Measurements from ENCODE around the genes CCDC82, TRPC6 and TMEM123.

DNA sequence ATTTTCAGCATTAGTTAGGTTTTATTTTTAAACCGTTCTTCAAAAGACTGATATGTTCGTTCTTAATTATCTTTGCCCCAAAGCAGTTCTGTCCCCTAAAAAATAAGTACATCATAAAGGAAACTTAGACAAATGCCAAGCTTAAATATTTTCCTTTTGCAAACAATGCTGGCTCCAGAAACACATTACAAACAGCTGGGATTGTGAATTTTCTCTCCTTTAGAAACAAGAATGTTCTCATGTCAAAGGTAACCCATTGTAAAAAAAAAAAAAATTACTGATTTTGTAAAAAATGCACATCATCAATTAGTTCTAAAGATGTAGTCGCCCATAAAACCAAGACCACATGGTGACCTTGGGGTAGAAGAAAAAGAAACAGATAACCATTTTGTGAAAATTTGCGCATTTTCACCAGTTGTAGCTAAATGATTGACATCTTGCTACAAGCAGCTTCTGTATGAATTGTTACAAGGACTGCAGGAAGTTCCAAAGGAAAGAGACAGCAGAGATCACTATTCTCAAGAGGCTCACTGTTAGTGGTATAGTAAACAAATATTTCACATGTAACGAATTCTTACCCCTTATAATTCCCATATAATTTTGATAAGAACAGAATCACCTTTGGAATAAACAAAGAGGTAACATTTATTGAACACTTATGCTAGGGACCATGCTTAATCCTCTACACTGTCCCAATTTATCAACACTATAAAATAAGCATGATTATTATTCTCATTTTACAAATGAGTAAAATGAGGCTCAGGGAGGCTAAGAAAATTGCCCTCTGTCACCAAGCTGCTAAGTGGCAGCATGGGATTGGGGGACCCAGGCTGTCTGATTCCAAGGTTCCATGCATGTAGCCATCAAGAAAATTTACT lies 48.7 kb downstream of the MAML2 start:
- RRBS = no CpG with 5 or more reads among the region's 5 CpGs

DNA sequence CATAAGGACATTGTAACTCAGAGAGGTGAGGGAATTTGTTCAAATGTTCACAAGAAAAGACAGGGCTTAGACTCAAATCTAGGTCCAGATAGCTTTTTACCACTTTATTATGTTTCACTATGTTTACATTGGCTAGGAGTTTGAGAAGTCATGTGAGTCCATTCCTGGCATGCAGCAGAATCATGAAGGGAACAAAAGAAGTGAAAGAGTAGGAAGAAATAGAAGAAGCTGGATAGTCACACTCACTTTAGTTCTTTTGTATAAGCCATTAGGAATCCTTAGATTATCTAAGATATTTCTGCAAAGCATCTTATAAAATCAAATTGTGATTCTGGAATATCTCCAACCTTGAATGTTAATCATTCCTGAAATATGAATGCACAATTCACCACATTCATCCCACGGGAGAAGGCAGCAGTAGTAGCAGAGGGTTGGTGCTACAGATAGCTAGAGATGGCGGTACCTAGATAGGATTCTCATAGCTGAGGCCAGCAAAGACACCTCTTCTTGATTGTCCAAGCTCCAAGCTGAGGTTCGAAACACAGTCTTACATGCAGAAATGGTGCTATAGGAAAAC lies 31.8 kb downstream of the MAML2 start:
- RRBS = no CpG with 5 or more reads among the region's 3 CpGs

DNA sequence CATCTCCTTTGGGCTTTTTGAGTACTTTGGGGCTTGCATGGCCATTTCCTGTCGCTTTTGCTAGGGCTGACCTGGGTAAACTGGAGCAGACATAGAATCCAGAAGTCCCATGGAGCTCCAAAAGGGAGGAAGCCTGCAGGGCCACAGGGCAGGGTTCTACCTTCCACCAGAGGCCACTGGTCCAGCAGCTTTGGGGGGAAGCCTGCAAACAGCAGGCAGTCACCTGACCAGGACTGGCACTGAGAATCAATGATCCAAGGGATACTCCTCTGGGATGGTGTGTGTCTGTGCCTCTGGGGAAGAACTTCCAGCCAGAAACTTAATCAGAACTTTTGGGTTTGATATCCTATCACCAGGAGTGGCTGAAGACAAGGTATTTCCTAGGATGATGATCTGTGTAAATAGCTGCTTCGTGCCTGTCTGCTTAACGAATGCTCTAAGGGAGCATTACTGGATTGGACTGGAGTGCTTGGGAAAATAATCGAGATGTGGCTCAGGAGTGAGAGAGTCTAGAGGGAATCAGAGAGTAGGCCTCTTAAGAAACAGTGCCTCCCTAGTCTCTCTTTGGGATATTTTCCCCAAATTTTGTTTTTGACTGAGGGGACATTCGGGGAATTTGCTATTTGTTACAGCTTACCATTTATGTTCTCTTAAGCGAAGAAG lies 2.6 kb downstream of the MAML2 start:
- RRBS = no CpG with 5 or more reads among the region's 6 CpGs

GRCh38 chr11:96384601-96385078 lies 5.1 kb downstream of the CCDC82 start:
- RRBS = no CpG with 5 or more reads among the region's 4 CpGs

GRCh38 chr11:96389028-96390136 lies at the start of gene CCDC82:
CCDC82 (minus strand) TSS chr11:96389912.
- RRBS = 2% methylated on average over 23 of the region's 64 CpGs

- RRBS = 4% methylated on average over 4 of the region's 30 CpGs
Measured at GRCh38 chr11:96390137-96391199, 655 bp downstream of the JRKL start.

GRCh38 chr11:96391532-96392486 lies 2.0 kb downstream of the JRKL start:
- RRBS = no CpG with 5 or more reads among the region's 5 CpGs

GRCh38 chr11:97474293-97474524 lies 1084.4 kb downstream of the JRKL start:
- RRBS = no CpG with 5 or more reads among the region's 3 CpGs

DNA sequence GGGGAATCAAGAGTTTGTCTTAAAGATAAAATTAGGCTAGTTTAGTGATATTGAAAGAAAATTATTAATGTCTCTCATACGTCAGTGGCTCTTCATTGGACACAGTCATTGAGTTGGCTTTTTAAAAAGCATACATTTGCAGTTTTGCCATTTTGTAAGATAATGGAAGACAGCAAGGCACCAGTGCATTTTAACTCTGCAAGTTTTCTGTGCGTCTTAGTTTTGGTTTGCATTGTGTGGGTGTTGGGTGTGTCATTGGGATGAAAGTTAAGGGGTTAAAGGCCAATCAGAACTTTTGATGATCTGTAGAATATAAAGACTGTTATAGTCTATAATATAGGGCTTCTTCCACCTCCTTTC lies 1.1 kb downstream of the ARHGAP42 start:
- RRBS = no CpG with 5 or more reads among the region's 2 CpGs

GRCh38 chr11:100727351-100727778 lies 40.3 kb downstream of the ARHGAP42 start:
- RRBS = no CpG with 5 or more reads among the region's 8 CpGs

DNA sequence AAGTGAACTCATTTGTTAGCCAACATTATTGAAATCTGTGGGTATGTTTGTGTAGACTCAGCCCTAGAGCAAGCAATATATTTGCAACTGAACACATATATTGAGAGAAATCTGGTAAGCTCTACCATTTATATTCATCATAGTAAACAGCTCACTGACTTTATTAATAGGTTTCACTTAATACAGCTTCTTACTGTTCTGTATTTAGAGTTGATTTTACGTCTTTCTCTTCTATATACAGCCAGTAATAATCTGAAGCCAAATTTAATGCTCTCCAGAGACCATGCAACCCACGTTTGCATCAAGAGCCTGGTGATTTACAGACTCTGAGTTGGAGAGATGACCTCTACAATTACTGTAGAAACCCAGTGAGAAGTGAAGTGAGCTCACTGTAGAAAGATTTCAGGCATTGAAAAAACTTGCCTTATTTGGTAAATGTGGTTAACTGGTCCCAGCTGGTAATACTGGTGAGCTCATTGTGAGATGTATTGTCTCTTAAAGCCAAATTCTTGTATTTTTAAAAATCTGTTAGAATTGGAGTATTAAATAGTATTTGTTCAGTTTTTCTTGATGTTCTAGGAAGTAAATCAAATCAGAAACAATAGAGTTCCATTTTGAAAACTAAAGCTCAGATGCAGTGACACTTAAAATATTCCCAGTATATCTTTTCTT lies 189.7 kb downstream of the ARHGAP42 start:
- RRBS = no CpG with 5 or more reads among the region's 2 CpGs

- RRBS = no CpG with 5 or more reads among the region's 7 CpGs
Measured at GRCh38 chr11:101033842-101034645, 95.6 kb downstream of the PGR start.

DNA sequence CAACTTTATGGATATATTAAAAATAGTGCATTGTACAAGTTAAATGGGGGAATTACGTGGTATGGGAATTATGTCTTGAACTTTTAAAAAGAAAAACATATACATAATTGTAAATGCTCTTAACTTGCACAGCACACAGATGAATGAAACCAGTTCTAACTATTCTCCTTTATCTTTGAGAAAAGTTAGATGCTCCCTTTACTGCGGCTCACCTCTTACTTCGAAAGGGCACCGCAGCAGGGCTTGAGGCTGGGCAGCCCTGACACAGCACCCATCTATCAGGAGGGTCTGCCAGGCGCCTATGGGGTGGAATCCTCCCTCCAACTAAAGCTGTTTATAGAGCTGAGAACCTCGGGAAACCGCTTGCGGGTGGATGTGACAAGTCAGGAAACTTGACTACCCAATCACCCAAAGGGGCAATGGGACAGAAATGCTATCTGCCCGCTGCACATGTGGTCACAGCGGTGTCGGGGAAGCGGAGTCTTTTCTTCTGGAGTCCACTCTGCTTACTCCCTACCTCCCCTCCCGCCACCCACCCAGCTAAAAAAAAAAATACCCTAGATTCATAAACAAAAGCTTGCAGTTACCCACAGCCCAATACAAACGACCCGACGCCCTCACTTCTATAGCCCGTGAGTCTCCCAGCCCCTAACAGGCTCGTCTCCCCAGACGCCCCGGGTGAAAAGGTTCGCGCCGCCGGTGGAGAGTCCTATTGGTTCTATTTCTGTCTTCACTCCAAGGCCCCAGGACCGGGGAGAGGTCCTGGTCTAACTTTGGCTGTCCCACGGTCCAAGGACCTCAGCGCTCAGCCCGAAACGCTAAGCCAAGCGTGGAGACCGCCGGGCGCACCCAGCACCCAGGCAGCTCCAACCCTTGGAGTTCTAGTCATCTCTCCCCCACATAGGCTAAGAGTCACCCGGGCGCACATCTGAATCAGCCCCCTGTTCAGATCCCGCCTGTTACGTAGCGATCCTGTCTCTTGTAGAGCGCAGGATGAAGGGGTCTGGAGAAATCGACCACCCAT lies 1.5 kb downstream of the TRPC6 start:
- RRBS = 18% methylated on average over 8 of the region's 40 CpGs

GRCh38 chr11:101583697-101584376 lies at the start of gene TRPC6:
TRPC6 (minus strand) TSS chr11:101584007.
- RRBS = 6% methylated on average over 6 of the region's 26 CpGs

DNA sequence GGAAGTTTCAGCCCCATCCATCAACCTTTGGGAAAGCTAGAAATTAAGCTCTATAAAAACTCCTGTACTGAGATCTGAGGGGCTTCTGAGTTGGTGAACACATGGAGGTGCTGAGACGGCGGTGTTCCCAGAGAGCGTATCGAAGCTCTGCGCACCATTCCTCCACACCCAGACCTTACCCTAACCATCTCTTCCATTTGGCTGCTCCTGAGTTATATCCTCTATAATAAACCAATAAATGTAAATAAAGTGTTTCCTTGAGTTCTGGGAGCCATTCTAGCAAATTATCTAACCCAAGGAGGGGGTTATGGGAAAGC lies 41.4 kb downstream of the TMEM123 start:
- RRBS = no CpG with 5 or more reads among the region's 5 CpGs

- RRBS = no CpG with 5 or more reads among the region's 81 CpGs
Measured at GRCh38 chr11:102452469-102453249, at the start of gene TMEM123. TMEM123 (minus strand) TSS chr11:102452765.

GRCh38 chr11:102792583-102792860 lies 5.4 kb downstream of the MMP1 start:
- RRBS = 78% methylated on average over 4 of the region's 5 CpGs

- RRBS = no CpG with 5 or more reads among the region's 7 CpGs
Measured at GRCh38 chr11:102799559-102800443, 1.8 kb upstream of the MMP1 start.

- RRBS = no CpG with 5 or more reads among the region's 7 CpGs
Measured at GRCh38 chr11:102832002-102832482, 11.4 kb downstream of the MMP3 start.